ENCODE measurements around the genes PRPH2 and TBCC.

DNA sequence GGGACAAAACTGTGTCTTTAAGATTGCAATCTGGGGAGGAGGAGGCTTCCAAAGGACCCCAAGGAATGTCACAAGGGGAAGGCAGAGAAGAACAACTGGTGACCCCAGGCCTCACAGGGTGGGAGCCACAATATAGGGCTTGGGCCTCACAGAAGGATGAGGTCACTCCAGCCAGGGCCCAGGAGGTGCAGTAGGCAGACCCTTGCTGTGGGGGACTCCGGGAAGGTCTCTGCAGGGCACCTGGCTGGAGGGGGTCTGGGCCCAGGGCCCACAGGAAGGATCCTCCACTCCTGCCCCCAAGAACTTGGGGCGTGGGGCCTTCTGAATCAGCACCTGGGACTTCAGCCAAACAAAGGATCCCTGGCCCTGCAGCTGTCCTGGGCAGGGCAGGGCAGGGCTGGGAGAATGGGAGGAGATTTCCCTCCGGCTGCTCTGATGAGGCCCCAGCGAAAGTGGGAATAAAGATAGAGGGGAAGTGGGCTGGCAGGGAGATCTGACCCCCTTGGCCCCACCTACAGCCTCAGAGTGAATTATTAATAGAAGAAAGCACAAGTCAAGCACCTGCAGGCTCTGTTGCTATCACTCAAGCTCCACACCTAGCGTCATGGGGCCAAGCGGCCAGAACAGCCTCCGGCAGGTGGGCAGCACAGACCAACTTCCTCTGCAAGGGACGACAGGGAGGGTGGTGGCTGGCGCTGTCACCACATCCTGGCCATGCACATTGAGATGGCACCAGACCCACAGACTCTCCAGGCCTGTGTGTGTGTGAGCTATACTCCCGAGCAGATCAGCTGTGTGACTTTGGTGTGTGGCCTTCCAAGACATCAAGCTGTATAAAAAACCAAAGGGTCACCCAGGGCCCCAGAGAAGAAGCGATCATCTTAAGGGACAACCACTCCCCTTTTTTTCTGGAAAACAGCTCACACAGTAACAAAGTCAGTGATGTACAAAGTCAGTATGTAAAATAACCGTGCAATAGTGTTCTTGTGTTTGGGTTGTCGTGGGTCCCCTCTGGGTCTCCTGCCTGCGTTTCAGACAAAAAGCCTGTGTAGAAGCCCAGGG is 61.7 kb upstream of the MRPS10 start:
- PRO-cap, result no peak
- RAMPAGE, long total RNA, result no peak

- PRO-cap, result no peak
- RAMPAGE, long total RNA, result no peak
Measured at GRCh38 chr6:42321955-42322526, 104.4 kb upstream of the MRPS10 start.

DNA sequence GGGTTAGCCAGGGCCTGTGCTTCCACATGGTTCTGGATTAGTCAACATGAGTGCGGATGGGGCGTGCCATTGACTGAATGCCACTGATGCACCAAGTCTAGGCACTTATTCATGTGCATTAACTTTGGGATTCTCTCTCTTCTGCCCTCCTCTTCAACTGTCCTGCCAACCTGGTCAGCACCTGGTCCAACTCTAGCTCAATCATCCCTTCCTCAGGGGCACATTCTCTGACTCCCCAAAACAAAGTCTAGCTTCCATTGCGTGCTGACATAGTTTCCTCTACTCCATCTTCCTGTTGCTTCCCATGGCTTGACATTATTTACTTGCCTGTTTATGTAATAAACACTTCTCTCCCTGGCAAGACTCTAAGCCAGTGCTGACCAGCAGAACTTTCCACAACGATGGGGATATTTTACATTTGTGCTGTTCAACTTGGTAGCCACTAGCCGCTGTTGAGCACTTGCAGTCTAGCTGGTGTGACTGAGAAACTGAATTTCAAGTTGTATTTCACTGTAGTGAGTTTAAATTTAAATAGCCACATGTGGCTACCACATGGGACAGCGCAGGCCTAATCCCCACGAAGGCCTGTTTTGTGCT is 116.1 kb downstream of the TRERF1 start:
- PRO-cap, result no peak
- RAMPAGE, long total RNA, result no peak

GRCh38 chr6:42367740-42368076 is 84.0 kb downstream of the TRERF1 start:
- PRO-cap, result no peak
- RAMPAGE, long total RNA, result no peak

DNA sequence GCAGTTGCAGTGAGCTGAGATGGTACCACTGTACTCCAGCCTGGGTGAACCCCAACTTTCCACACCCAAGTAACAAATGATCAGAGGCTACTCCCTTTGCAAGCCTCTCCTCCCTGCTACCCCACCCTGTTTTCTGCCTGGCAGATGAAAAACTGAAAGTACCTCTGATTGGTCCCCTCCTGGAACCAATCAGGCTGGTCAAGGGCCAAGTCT is 8.1 kb upstream of the UBR2 start:
- PRO-cap, result unidirectional peak, minus-strand start at position 135 of the sequence
- RAMPAGE, long total RNA, result no peak

DNA sequence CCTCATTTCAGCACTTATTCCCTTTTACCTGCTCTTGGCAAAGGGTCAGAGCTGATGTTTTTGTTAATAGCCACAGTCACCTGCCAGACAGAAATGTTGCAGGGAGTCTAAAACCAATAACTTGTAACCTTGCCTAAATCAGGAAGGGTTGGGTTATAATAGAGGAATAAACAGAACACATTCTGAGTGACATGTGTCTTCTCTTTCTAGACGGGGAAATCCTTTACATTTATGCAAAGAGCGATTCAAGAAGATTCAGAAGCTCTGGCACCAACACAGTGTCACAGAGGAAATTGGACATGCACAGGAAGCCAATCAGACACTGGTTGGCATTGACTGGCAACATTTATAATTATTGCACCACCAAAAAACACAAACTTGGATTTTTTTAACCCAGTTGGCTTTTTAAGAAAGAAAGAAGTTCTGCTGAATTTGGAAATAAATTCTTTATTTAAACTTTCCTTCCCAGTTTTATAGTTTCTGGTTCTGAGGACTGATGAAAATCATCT is 31.5 kb downstream of the PRPH2 start:
- PRO-cap, result no peak
- RAMPAGE, long total RNA, result no peak

GRCh38 chr6:42722400-42722844 is at the start of gene PRPH2:
Gene PRPH2 (minus strand): TSS chr6:42722597.
- PRO-cap, result no peak
- RAMPAGE, long total RNA, result no peak

DNA sequence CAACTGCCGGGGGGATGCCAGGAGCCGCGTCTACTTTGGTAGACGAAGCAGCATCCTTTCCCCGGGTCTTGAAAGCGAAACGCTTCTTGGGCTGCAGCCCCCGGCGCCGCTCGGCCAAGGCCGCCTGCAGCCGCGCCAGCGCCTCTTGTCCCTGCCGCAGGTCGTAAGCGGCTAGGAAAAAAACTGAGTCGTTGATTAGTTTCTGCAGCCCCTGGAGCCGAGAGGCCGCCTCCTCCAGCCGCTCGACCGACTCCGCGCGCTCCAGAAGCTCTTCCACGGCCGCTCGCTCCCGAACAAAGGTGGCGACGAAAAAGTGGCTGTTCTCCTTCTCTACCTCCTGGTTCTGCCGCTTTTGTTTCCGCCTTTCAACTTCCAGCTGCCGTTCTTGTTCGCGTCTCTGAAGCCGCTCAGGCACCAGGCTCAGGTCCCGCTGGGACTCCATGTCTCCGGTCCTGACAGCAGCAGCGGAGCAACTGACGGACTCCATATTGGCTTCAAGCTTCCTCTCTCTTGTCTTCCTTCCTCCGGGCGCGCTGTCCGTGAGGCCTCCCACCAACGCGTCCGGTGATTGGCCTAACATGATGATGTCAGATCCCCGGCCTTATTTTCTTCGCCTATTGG is at the start of gene TBCC:
TSS of gene TBCC (minus strand) at position 517 of the 621 bp plus-strand sequence.
- PRO-cap, result bidirectional peak, plus-strand start outside the sequence, minus-strand start at position 485 of the sequence
- RAMPAGE, long total RNA, result start-site peak on the minus strand centred at position 499 of the sequence, 43 bp wide, 334 and 344 reads in 2 replicates

GRCh38 chr6:42939139-42940307 is 10.2 kb downstream of the CNPY3 start:
- PRO-cap, result no peak
- RAMPAGE, long total RNA, result no peak

DNA sequence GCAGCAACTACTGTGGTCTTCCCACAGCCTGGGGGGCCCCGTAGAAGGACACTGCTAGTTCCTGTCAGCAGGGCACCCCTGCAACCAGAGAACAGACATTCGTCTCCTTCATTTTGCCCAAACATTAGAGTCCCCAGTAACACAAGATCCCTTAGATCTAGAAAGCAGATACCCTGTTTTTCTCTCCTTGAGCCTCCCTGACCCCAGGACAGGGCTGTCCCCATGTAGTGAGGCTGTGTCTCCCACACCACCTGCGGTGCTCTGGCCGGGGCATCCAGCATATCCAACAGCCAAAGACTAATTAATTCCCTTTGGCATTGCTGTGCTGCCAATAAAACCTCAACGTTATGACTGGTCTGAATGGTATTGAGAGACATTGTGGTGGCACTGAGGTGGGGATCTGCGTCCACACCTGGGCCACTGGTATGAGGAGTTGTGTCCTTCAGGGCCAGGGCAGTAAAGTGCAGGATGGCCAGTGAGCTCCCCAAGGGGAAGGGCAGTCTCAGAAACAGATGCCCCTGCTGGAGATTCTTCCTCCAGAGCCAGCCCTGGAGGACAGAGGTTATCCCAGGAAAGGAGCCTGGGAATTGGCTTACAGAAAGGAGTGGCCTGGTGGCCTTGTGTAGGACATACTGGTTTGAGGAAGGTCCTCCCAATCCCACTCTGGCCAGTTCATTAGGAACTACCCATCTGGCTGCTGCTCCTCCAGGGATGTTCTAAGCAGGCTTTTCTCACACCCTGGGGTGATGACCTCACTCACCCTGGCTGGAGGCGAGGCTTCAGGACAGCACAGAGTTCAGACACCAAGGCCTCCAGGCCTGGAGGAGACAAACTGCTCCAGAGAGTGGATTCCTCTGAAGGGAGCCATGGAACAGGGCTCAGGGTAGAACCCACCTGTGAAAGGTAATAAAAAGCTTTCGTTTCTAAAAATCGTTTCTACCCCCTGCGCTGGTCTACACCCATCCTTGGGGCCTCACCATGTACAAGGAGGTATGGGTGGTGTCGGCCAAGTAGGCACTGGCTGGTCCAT is 8.7 kb downstream of the GNMT start:
- PRO-cap, result no peak
- RAMPAGE, long total RNA, result no peak

DNA sequence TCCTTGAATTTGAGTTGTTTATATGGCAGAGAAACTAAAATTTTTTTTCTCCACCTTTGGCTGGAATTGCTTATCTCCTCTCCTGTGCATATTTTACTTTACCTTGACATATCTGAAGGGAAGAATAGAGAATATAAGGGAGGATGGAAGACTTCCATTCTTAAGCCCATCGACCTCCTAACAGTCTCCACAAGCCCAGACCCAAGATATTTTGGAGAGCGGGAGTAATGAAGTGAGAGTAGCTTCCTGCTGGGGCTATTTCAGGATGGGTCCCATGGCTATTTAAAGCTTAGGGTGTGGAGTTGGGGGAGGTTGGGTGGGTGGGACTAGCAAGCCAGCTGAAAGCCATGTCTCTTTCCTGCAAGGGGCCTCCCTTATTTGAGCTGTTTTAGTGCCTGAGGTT is 935 bp downstream of the KLHDC3 start:
- PRO-cap, result no peak
- RAMPAGE, long total RNA, result no peak

DNA sequence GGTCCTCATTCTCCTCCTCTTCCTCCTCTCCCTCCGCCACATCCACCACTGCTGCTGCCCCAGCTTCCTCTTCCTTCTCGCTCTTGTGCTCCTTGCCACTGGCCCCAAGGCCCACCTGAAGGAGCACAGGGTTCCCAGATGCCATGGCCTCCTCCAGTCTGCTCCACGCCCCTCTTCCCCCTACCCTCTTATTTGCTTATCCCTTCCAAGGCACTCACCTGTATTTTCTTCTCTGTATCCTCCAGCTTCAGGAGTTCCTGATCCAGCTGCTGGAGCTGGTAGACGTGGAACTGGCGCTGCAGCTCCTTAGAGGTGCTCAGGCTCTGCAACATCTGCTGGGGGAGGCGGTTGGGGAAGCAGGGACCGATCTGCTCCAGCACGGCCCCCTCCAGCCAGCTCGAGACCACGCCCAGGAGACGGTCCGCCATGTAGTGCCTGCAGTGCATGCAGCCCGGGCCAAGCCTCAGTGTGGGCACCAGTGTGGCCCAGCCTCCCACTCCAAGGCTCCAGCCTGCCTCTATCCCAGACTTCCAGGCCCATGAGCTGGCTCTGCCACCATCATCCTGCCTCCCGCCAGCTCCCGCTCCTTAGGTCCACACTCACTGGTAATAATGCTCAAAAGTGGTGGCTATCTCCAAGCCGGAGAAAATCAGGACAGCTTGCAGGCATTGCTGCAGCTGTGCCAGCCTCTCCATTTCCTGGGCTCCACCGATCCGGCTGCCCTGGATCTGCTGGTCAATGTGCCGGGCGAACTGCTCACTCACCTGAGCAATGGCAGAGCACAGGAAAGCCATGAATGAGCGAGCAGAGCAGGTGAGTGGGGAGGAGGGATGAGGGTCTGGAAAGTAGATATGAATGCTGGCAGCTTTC is 13.1 kb downstream of the CUL7 start:
- PRO-cap, result no peak
- RAMPAGE, long total RNA, result no peak

DNA sequence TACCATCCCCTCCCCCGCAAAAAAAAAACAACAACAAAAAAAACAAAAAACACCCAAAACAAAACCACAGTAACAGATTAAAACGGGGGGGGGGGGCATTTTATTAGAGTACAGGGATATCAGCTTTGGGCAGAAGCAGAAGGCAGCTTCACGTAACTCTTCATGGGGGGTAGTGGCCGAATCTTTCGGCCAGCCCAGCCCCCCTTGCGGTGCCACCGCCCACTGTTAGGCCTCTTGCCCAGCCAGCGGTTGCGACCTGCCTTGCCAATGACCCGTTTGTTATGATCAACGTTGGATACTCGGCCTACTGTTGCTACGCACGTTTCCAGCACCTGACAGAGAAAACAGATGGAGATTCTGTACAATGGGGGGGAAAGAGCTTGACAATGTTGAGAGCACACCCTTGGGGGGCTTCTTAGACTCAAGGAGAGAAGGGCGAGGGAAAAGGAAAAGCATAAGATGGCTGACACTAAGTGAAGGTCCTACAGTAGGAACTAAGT is 554 bp upstream of the CUL7 start:
- PRO-cap, result no peak
- RAMPAGE, long total RNA, result no peak

DNA sequence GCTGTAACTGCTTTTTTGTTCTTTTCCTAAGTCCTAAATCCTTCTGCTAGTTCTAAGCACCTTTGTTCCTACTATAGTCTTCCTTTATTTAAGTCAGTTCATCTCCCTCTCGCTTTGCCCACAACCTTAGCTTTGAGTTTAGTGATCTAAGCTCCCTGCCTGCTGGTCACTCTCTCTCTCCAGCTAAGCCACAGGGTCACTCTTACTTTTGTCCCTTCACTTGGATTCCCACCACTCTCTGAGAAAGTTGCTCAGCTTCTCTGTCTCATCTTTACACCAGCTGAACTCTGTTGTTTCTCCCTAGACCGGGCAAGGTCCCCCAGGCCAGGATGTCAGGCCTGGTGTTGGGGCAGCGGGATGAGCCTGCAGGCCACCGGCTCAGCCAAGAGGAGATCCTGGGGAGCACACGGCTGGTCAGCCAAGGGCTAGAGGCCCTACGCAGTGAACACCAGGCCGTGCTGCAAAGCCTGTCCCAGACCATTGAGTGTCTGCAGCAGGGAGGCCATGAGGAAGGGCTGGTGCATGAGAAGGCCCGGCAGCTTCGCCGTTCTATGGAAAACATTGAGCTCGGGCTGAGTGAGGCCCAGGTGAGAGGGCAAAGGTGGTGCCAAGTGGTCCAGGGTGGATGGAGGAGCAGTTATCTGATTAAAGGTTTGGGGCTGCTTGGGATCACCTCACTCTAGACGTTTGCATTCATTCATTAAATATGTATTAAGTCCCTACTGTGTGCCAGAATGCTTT is 1.7 kb downstream of the KLC4 start:
- PRO-cap, result no peak
- RAMPAGE, long total RNA, result no peak

GRCh38 chr6:43076957-43077821 is 1.1 kb downstream of the PTK7 start:
- PRO-cap, result no peak
- RAMPAGE, long total RNA, result no peak

DNA sequence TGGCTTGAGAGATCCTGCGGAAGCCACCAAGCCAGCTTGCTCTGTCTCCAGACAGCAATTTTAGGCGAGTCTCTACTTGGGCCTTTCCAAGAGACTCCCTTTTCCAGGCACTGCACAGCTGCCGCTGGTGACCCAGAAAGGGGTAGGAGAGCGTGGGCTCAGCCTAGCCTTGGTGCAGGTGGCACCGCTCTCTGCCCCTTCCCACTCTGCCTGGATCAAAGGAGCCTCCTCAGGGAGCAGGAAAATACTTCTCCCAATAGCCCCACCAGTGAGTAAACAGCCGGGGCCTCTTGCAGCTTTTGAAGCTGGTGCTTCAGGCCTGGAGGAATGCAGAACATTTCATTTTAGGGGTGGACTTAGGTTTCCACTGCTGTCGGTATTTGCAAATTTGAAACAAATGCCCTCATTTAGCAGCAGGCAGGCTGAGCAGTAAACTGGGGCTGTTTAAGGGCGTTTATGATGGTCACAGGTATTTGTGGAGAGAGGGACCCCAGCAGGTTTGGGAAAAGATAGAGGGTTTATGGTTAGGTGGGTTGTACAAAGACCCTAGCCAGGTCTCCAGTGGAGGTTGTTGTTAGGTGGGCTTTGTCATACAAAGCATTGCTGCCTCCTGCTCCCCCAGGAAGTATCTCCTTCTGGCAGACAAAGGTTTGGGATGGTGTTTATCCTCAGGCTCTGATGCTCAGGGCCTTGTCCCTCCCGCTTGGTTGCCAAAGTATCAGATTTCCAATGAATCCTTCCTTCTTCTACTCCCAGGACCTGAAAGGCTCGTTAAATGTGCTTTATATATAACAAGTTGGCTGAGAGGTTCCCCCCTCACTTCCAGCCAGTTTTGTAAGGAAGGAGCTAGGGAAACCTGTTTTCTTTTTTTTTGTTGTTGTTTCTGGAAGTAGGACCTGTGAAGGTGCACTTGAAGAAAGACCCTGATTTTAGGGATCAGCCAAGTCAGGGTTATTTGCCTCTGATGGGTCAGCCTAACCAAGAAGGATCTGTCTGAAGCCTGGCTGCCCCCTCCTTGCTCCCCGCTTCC is 14.2 kb downstream of the PTK7 start:
- PRO-cap, result no peak
- RAMPAGE, long total RNA, result no peak

GRCh38 chr6:43172909-43173231 is 1.8 kb downstream of the SRF start:
- PRO-cap, result no peak
- RAMPAGE, long total RNA, result no peak

DNA sequence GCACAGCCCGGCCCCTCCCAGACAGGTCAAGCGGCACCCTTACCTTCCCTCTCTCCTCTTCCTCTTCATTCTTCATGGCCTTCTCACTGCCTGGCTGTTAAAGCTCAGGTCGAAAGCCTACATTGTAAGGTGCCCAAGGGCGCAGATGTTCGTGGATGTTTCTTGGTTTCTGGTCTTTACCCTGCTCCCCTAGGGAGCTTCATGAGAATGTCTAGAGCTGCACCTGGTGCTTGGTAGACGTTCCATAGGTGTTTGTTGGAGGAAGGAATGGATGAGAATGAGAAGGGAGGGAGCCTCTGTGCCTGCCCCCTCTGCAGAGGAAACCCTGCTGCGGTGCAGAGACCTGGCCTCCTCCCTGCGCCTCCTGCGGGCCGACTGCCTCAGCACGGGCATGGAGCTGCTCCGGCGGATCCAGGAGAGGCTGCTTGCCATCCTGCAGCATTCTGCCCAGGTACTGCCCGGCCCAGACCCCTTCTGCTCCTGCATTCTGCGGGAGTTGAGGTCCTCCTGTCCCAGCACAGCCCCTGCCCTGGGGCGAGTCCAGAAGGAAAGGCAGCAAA is 6.3 kb downstream of the DNPH1 start:
- PRO-cap, result no peak
- RAMPAGE, long total RNA, result no peak

DNA sequence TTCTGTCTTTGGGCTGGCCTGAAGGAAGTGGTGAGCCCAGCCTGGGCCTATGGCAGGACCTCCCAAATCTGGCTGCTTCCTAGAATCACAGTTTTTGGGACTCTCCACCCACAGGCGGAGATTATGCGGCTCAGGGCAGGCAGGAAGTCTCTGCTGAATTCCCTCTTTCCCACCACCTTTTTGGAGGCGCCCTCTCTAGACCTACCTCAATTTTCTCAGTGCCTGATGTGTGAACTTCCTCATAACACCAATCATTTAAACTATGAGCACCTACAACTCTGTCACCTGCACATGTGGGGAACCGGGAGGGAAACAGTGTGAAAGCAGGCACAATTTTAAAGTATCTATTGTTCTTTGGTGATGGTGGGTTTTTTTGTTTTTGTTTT is 24.0 kb downstream of the TTBK1 start:
- PRO-cap, result no peak
- RAMPAGE, long total RNA, result no peak

DNA sequence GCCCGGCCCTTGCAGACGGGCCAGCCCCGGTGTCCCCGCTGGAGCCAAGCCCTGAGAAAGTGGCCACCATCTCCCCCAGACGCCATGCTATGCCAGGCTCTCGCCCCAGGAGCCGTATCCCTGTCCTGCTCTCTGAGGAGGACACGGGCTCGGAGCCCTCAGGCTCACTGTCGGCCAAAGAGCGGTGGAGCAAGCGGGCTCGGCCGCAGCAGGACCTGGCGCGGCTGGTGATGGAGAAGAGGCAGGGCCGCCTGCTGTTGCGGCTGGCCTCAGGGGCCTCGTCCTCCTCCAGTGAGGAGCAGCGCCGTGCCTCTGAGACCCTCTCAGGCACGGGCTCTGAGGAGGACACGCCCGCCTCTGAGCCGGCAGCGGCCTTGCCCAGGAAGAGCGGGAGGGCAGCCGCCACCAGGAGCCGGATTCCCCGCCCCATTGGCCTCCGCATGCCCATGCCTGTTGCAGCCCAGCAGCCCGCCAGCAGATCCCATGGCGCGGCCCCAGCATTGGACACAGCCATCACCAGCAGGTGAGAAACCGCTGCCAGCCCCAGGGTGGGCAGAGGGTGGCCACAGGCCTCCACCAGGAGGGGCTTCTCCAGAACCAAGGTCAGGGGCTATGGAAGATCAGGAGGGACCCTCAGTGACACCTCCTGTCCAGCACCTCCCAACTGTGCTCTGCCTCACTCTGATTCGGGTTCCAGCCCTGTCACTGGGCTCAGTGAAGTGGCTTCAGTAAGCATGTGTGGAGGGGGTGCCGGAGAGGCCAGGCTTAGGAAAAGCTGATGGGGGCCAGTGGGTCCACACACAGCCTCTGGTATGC is 14.1 kb upstream of the SLC22A7 start:
- PRO-cap, result no peak
- RAMPAGE, long total RNA, result no peak

All from Karpas-422 (cell line).